HEK293 (cell line): Measurements from ENCODE around the gene SLC35G4.

GRCh38 chr18:9915469-9915675 is 1.6 kb downstream of the VAPA start:
- PRO-cap, result no peak
- RRBS, 2 experiments, result no CpG with 5 or more reads among the region's 1 CpG

DNA sequence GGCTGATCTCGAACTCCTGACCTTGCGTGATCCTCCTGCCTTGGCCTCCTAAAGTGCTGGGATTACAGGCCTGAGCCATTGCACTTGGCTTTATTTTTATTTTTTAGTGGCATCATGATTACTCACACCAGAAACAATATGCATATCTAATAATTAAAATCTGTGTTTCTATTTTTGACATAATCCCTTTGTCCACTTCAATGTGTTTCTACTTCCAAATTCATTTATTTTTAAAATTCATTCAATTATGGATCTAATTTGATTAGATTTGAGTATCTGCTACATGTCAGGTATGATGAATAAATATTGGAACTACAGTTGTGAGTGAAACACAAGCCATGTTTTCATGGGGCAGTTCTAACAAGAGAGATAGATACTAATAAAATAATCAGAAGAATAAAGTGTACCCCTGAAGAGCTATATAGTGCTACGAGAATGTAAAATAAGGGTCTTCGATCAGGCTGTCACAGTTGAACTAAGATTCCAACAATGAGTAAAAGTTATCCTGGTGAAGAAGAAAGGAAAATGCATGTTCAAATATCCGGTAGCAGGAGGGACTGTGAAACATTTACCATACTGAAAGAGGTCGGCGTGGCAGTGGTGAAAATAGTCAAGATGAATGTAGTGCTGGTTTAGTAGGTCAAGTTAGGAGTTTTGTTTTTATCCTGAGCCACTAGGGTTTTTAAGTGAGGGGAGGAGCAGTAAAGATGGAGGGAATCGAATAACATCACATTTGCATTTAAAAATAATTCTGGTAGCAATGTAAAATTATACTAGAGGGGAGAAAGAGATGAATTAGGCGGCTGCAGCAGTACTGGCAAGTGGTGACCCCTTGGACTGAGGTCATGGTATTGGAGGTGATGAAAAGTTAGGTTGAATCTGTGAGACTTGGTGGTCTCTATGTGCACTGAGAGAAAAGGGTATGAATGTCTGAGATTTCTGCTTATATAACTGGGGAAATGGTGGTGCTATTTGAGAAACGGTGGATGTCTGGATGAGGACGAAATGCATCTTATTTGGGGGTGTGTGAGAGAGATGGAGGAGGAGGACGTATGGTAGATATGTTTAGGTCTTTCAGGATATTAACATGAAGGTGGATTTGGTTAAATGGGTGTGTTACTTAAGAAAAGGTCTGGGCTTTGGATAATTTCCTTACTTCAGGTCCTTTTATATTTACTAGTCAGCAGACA is 5.7 kb downstream of the VAPA start:
- PRO-cap, result no peak
- RRBS, 2 experiments, result no CpG with 5 or more reads among the region's 12 CpGs

- PRO-cap, result no peak
- RRBS, 2 experiments, result no CpG with 5 or more reads among the region's 3 CpGs
These were observed 13.0 kb downstream of the VAPA start for GRCh38 chr18:9926557-9927444.

GRCh38 chr18:10247190-10248046 is 207.0 kb upstream of the APCDD1 start:
- PRO-cap, result no peak
- RRBS, 2 experiments, result no CpG with 5 or more reads among the region's 28 CpGs

- PRO-cap, result no peak
- RRBS, 2 experiments, result no CpG with 5 or more reads among the region's 4 CpGs
These were observed 4.5 kb upstream of the APCDD1 start for GRCh38 chr18:10449935-10450423.

DNA sequence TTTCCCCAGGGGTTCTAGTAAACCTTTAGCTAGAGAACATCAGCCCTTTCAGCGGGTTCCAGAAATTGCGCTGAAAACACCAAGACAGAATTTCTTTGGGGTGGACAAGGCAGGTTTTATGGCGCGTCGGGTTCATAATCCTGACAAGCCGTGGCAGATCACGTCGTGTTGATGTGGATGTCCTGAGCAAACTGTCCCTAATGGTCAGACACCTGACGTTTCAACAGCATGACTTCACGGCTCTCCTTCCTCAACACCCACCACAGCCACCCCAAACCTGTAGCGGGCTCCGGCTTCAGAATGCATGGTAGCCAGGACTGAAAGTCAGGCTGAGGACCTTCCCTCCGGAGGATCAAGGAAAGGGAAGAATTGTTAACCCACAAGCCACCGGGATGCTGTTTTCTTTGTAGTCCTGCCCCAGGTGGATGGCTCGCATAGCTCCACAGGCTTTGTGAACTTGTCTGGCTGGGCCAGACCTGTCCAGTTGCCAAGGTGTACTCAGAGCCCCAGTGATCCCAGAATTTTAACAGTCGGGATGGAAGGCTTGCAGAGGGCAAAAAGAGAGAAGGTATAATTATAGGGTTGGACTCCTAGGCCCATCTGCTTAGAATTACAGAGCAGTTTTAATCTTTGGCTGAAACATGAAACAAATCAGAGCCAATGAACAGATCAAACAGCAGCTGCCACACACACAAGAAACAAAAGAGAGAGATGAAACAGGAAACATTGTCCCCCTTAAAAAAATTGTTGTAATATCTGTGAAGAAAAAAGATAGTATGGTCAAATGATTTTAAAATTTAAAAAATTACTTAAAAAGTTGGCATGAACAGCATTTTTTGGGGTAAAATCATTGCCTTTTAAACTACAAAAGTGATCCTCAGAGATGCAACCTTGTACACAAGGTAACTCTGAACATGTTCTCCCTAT is 1.6 kb downstream of the APCDD1 start:
- PRO-cap, result no peak
- RRBS, 2 experiments, result no CpG with 5 or more reads among the region's 16 CpGs

GRCh38 chr18:10560148-10560413 is 34.3 kb downstream of the NAPG start:
- PRO-cap, result no peak
- RRBS, 2 experiments, result no CpG with 5 or more reads among the region's 6 CpGs

DNA sequence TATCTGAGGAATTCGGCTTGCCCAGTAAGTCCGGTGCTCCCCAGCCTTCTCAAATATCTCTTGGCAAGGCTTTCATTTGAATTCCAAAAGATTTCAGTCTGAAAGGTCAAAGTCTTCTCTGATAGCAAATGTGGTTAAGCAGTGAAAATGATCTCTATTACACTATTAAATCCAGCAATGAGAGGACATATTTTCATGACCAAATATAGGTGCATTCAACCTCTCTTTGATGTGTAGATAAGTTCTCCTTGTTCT is 27.8 kb downstream of the PIEZO2 start:
- PRO-cap, result no peak
- RRBS, 2 experiments, result no CpG with 5 or more reads among the region's 2 CpGs

- PRO-cap, result no peak
- RRBS, 2 experiments, result 26 to 75% methylated on average over 47 to 49 of the region's 83 CpGs
These were observed 648 bp downstream of the PIEZO2 start for GRCh38 chr18:11148533-11149308.

GRCh38 chr18:11366289-11366825 is 217.0 kb upstream of the PIEZO2 start:
- PRO-cap, result no peak
- RRBS, 2 experiments, result no CpG with 5 or more reads among the region's 6 CpGs

DNA sequence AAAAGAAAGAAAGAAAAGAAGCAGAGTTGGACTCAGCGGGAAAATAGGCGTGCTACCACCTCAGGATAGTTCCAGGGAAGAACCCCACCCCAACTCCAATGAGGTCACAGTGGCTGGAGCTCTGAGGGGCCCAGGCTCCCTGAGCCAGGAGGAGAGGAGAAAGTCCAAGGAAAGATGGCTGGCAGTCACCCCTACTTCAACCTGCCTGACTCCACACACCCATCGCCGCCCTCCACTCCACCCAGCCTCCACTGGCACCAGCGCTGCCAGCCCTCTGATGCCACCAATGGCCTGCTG is at the start of gene SLC35G4:
TSS of gene SLC35G4 (plus strand) at position 175 of the 297 bp plus-strand sequence.
- PRO-cap, result no peak
- RRBS, 2 experiments, result no CpG with 5 or more reads among the region's 5 CpGs

GRCh38 chr18:11674025-11674280 is 15.1 kb upstream of the GNAL start:
- PRO-cap, result no peak
- RRBS, 2 experiments, result no CpG with 5 or more reads among the region's 1 CpG

DNA sequence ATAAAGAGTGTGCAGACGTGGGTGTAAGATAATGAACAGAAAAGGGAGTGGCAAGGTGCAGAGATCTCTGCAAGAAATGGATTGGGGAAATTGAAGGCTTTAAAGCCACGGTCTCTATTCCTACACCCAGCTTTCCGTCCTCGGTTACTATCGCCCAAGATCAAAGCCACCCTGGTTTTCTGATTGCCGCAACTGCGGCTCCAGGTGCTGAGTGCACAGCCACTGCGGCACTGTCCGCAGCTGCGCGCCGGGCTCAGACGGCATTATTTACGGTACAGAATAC is 285 bp upstream of the GNAL start:
- PRO-cap, result no peak
- RRBS, 2 experiments, result no CpG with 5 or more reads among the region's 14 CpGs

DNA sequence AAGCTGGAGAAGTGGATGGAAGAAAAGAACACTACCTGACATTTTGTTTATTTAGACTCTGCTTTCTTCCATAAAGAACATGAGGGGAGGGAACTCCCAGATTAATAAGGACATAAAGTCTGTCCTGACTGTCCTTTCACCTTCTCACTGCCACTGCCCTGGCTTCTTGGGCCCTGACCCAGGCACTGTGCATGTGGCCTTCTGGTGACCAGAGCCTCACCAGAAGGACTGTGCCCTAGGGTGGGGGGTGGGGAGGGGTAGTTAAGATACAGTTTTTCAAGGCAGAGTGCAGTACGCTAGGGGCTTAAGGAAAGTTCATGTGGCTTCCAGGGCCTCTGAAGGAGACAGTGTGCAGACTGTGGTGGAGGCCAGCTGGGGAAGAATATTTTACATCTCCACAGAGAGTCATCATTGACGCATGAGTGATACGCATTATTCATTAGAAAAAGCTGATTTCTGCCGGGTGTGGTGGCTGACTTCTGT is 4.6 kb upstream of the IMPA2 start:
- PRO-cap, result no peak
- RRBS, 2 experiments, result no CpG with 5 or more reads among the region's 4 CpGs

GRCh38 chr18:11991115-11991849 is 10.0 kb downstream of the IMPA2 start:
- PRO-cap, result no peak
- RRBS, 2 experiments, result no CpG with 5 or more reads among the region's 19 CpGs

DNA sequence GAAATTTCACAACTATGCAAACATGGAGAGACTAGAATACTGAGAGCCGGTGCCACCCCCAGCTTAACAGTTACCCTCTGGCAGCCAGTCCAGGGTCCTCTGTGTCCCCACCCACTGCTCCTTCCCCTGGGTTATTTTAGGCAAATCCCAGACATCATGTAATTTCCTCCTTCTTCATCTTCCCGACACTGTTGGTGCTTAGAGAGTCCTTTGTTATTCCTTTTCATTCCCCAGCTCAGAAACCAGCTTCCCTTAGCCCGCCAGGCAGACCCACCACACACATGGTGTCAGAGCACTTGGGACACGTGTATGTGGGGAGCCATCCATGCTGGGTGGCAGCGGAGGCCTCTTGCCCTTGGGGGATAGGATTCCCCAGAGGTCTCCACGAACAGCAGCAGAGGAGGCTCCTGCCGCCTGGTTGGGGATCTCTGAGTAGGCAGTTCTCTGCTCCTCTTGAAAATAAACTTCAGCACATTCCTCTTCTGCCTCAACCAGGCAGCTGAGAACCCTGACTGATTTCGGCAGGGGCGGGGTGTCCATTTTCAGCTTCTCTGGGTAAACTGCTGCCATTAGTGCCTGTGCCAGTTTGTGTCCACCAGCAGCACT is 8.0 kb downstream of the PRELID3A start:
- PRO-cap, result no peak
- RRBS, 2 experiments, result no CpG with 5 or more reads among the region's 9 CpGs

DNA sequence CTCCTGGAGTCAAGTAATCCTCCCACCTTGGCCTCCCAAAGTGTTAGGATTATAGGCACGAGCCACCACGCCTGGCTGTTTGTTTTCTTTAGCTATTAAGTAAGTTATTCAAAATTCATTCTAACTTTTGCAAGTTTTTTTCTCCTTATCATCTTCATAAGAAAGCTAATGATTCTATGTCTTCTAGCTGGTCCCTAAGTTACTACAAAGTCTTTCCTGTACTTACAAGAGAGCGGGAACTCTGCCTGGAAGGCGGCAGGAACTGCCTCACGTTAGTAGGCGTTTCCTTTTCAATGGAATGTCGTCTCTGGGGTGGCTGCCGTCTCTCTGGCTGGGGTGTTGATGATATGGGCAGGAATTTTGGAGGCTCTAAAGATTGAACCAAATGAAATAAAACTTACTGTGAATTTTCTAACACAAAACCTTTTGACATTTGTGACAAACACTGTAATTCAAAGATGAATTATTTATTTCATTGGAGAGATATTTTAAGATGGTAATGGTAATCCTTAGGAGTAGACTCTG is 55.5 kb downstream of the PRELID3A start:
- PRO-cap, result unidirectional peak, minus-strand start at position 333 of the sequence
- RRBS, 2 experiments, result no CpG with 5 or more reads among the region's 8 CpGs

- PRO-cap, result no peak
- RRBS, 2 experiments, result no CpG with 5 or more reads among the region's 8 CpGs
These were observed 47.2 kb downstream of the SPIRE1 start for GRCh38 chr18:12610143-12611571.

- PRO-cap, result no peak
- RRBS, 2 experiments, result no CpG with 5 or more reads among the region's 8 CpGs
These were observed 1.4 kb upstream of the PTPN2 start for GRCh38 chr18:12885320-12885981.

DNA sequence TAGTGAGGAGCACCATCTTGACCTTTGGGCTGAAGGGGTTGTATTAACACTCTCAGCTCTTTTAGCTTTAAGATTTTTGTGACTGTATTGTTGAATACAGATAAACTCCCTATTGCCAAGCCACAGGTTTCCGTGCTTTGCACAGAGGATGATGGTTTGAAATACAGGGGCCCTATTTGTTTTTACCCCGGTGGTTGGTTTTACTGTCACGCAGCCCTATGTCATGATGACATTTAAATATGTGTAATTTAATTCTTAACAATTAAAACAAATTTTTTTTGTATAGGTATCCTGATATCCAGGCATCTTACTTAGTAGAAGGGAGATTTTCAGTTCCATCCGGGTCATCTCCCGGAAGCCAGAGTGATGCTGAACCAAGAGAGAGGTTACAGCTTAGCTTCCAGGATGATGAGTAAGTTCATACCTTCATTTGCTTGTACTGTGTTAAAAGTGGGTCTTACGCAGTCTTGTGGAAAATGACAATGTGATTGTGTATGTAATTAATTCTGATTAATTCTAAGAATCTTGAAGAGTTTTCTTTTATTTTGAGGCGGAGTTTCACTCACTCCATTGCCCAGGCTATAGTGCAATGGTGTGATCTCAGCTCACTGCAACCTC is 10.1 kb downstream of the CEP192 start:
- PRO-cap, result no peak
- RRBS, 2 experiments, result no CpG with 5 or more reads among the region's 7 CpGs